H9 (cell line): ENCODE data around the genes C10orf120 and FAM53B.

DNA sequence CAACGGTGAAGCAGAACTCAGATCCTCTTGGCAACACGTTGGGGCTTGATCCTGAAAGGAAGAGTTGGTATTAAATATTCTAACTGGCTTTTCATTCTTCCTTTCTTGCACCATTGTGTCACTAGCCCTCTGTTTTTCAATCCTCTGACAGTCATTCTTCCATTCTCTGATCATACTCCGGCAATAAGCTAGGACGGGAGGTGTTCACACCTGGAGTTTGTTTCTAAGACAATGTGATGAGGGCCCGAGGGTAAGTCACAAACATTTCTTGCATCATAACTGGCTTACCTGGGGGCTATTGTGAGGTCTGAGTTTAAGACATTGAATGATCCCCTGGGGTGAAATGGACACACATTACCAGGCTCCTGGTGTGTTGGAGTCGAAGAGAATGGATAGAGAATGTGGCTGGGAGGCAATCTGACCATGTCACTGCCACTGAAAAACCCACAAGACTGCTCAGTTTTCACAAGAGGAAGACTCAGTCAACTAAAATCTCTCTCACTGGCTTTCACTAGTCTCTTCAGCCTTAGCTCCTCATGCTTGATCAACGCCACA is at the start of gene C10orf120:
C10orf120 (minus strand) TSS at position 230 of the 555 bp plus-strand sequence.
- PRO-cap = no peak

GRCh38 chr10:123034352-123034829 is 25.6 kb downstream of the ACADSB start:
- PRO-cap = no peak

- PRO-cap = no peak
Measured at GRCh38 chr10:123040401-123040812, 31.6 kb downstream of the ACADSB start.

GRCh38 chr10:123807373-123807904 is 84.2 kb downstream of the CPXM2 start:
- PRO-cap = no peak

GRCh38 chr10:123860334-123860722 is 31.3 kb downstream of the CPXM2 start:
- PRO-cap = no peak

DNA sequence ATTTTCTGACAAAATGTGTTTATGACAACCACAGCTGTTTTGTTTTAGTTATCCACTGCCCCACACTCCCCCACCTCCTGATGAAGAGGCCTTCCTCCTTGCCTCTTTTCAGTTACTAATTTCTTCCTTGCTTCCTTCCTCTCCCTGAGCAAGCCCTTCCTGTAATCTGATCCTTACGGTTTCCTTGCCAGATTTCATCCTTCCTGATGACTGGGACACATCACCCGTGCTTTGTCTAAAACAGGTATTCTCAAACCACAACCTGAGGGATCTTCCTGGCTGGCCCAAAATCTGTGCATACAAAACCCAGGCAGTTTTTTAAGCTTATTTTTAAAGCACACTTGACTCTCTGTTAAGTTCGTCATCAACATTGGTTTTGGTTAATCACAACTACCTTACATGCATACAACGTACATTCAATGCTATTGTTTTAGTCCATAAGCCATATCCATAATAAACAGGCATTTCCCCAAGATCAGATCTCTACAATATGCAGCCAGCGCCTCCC is 39.3 kb downstream of the CHST15 start:
- PRO-cap = no peak

DNA sequence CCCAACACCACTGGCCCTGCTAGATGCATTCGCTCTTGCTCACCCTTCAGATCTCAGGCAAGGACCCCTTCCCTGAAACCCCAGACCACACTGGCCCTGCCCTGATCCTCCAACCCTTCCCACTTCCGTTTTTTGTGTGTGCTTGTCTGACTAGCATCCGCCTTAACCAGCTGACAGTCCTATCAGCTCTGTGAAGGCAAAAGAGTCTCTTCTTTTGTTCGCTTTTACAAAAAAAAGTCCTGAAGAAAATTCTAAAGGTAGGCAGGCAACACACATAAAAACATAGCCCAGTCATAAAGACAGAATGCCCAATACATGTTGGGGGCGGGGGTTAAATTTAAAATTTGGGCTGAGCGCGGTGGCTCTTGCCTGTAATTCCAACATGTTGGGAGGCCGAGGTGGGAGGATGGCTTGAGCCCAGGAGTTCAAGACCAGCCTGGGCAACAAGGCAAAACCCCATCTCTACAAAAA is 28.6 kb downstream of the CHST15 start:
- PRO-cap = no peak

- PRO-cap = no peak
Measured at GRCh38 chr10:124079579-124080280, 13.7 kb downstream of the CHST15 start.

GRCh38 chr10:124083272-124084167 is 9.9 kb downstream of the CHST15 start:
- PRO-cap = no peak

DNA sequence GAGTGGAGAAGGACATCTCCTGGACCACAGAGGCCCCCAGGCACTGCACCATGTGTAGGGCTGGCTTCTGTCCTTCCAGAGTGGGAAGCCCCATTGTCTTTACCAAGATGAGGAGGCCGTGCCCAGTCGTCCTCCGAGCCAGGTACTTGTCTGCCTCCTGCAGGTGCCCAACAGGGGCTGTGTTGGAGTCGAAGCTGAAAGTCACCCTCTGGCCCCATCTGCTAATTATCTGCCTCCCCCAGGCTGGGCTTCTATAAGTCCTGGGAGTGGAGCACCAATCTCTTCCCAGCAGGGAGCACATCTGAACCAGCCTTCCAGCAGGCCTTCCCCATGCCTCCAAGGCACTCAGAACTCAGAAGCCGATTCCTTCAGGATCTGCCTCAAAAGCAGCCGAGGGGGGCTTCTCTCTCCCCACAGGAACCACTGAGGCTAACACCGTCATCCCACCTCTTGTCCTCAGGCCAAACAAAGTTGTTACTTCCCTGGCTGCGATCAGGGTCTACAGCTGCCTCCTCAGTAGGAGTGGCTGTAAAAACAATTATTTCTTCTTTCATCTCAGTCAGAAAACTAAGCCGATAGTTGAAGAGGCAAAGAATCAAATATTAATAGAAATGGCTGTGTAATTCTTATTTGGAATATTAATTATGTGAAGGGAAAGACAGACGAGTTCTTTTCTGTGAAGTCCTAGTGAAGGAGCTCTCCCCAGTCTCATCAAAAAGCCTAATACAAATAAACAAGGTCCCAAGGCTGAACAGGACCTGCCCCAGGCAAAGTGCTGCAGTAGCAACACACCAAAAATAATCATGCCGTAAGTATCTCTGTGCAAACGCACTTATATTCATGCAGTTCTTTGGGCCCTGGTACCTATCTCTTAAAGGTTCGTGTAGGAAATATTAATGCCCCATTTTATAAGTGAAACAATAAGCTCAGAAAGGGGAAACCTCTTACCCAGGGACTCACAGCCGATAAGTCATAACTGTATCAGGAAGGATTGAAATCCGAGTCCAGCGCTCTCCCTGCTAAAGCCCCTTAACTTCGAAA is 11.9 kb upstream of the CHST15 start:
- PRO-cap = no peak

GRCh38 chr10:124151960-124152525 is 58.6 kb upstream of the CHST15 start:
- PRO-cap = no peak

- PRO-cap = no peak
Measured at GRCh38 chr10:124221776-124221928, 128.3 kb upstream of the CHST15 start.

DNA sequence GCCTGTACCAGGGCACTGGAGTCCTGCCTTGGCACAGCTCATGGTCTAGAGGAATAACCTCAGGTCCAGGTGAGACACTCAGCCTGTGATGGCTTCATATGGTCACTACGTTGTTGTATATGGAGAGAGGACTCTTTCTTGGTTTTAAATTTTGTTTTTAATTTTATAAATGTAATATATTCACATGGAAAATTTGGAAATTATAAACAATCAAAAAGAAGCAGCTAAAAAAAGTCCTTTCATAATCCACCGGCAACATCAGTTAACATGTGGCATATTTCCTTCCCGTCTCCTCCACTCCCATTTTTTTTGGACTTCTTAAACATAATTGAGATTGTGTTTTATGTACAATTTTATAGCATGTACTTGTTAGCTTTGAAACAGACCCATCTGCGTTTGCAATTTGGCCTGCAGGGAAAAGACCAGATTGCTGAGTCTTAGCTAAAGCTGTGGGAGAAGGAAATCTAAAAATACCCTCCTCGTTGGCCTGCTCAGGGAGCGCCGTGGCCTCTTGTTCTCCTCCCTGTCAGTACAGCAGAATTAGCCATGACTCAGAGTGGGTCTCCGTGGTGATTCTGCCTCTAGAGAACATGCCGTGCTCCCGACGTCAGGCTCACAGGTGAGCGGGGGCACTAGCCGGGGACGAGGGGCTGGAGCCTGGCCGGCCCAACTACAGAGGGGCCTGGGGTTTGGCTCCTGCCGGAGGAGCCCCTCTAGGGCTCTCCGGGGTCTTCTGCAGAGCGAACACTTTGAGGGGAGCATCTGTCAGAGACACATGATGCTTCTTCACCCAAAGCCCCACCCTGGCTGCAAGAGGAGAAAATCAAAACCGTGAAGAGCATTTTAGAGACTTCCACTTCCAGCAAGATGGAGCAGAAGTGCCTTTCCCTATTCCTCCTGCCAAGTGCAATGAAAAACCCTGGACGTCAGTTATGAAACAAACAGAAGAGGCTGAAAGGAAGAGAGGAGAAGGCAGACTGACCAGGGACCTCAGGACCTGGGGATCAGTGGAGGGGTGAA is 98.7 kb downstream of the LHPP start:
- PRO-cap = no peak

GRCh38 chr10:124605501-124606357 is 138.4 kb downstream of the FAM53B start:
- PRO-cap = no peak

GRCh38 chr10:124651703-124652646 is 92.2 kb downstream of the FAM53B start:
- PRO-cap = no peak

DNA sequence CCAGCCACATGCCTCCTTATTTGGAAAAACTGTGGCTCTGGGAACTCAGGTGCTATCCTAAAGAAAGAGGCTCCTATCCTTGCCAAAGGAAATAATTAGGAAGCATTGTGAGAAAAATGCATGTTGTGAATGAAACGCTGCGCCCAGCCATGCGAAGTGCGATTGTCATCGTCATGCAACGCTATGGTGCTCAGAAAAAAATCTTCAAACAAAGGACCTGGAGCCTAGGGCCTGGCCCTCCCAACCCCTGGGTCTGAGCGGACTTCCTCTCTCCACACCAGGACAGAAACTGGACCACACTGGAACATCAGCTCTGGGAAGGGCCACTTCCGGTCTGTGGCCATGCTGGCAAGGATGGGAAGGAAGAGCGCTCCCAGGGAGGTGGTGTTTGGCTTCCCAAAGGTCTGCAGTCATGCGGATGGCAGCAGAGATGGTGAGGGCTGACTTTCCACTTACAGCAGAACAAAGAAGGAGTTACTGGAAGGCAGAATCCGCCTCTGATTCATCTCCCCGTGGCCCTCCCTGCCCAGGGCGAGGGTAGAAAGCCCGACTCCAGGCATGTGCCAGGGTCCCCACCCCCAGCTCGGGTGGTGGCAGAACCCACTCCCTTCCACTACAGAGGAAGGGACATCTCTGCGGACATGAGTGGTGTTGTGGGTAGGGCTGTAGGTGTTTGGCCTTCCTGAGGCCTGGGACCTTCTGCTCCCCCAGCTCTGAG is 90.0 kb downstream of the FAM53B start:
- PRO-cap = no peak

DNA sequence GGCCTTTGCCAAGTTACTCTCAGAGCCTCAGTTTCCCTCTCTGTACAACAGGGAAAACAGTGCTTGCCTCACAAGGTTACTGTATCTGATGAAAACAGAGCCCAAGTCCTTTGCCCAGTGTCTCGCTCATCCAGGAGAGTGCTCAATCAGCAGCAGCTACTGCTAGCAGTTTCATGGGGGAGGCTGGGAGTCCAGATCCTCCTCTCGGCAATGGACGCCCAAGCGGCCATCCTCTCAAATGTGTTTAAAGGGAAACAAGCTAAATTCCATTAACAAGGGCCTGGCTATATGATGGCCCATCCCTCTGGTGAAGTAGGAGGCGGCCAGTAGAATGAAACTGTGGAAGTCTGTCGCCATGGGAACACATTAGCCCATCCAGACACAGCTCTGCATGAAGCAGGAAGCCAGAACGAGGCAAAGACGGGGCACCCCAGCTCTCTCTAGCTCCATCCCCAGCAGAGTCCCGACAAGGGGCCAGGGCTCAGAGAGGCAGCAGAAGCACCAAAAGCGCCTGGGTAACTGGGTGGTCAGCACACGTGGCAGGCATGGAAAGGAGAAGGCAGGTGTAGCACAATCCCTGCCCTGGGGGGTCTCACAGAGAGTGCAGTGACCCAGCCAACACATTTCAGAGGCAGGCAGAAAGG is 35.1 kb downstream of the FAM53B start:
- PRO-cap = no peak

GRCh38 chr10:124727936-124728316 is 16.3 kb downstream of the FAM53B start:
- PRO-cap = no peak

GRCh38 chr10:124728317-124729034 is 15.7 kb downstream of the FAM53B start:
- PRO-cap = no peak

- PRO-cap = bidirectional peak, plus-strand start at chr10:124744594, minus-strand start at chr10:124744378
Measured at GRCh38 chr10:124743809-124744998, at the start of gene FAM53B. Gene FAM53B, minus strand, starts transcription at chr10:124744378.